GM19240 (cell line): Measurements from ENCODE around the genes H3C6 and BTN1A1.

- RRBS, result no CpG with 5 or more reads among the region's 2 CpGs
Observed at GRCh38 chr6:25913699-25914116, 16.8 kb downstream of the SLC17A2 start.

GRCh38 chr6:25927565-25928458 is 2.7 kb downstream of the SLC17A2 start:
- RRBS, result no CpG with 5 or more reads among the region's 3 CpGs

DNA sequence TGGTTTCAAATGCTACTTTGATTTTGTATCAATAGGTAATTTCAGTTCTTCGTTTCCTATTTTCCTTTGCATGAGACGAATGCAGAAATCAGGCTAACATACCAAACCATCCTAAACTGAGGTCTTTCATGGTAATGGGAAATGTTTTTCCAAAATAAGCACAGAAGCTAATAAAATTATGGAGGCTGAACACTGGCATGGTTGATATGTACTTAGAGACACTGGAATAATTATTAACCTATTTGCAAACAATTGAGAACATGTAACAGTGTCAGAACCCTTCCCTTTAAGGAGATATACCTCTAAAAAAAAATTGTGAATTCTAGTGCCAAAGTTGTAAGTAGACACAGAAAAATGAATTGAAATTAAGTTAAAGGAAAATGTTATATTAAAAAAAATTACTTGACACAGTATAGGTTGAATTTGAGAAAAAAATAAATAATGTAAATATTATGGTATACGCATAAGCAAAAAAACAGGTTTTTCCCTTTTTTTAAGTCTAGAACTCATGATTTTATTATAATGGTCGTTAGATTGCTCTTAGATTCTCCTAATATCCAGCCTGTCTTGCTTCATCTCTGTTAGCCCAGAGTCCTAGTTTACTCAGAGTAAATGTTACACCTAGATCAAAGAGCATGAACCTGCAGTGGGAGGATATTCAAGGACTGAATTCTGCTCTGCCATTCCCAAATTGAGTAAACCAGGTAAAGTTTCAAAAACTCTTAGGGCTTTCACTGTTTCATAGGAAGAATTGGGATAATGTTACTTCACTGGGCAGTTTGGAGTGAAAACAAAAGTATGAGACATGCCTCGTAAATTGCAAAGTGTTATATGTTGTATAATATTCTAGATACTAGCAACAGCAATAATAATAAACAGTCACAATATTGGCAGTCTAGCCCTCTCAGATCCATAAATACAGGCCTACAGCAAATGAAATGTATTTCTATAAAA is 1.7 kb downstream of the SLC17A2 start:
- RRBS, result no CpG with 5 or more reads among the region's 5 CpGs

DNA sequence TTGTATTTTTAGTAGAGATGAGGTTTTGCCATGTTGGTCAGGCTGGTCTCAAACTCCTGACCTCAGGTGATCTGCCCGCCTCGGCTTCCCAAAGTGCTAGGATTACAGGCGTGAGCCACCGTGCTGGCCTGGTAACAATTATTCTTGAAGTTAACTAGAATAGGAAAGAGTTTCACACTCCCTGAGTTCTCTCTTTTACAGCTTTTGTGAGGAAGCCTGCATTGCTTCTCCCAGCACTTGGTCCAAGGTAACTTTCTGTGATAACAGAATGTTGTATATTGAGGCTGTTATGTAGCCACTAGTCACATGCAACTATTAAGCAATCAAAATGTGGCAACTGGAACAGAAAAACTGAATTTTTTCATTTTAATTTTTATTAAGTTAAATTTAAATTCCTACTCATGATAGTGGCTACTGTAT is 2.4 kb downstream of the TRIM38 start:
- RRBS, result no CpG with 5 or more reads among the region's 4 CpGs

DNA sequence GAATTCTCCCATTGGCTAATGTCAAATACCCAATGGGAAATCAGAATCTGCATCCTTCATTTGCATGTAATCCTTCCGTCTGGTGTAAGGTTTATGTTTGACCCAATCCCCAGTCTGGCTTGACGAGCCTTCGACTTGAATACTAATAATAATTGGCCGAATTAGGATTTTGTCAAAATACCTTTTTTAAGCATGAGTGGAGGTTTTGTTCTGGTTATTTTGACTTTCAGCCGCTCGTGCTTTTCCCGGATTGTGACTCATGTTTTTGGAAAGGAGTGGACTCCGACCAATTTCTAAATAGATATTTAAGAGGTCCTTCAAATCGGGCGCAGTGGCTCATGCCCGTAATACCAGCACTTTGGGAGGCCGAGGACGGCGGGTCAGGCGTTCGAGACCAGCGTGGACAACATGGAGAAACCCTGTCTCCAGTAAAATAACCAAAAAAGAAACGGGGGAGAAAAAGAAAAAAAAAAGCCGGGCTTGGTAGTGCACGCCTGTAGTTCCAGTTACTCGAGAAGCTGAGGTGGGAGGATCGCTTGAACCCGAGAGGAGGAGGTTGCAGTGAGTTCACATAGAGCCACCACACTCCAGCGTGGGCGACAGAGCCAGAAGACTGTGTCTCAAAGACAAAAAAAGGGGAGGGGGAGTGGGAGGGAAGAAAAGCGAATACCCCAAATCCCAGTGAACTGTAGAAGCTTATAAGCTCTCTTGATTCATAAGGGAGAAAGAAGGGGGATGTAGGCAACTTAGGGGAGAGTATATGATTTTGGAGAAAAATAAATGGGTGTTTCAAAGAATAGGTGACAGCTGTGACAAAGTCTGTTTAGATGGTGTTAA is 471 bp upstream of the H2AC4 start:
- RRBS, result no CpG with 5 or more reads among the region's 26 CpGs

DNA sequence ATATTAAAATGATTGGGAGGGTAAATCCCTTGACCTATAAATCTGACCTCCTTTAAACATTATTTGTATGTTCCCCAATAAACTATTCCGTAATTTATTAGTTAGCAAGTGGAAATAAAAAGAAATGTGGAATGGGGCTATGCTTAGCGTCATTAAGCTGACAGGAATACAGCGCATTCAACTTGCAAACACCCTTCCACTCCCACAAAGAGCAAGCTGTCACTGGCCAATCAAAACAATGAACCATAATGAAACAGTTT is 251 bp upstream of the H4C3 start:
- RRBS, result no CpG with 5 or more reads among the region's 3 CpGs

DNA sequence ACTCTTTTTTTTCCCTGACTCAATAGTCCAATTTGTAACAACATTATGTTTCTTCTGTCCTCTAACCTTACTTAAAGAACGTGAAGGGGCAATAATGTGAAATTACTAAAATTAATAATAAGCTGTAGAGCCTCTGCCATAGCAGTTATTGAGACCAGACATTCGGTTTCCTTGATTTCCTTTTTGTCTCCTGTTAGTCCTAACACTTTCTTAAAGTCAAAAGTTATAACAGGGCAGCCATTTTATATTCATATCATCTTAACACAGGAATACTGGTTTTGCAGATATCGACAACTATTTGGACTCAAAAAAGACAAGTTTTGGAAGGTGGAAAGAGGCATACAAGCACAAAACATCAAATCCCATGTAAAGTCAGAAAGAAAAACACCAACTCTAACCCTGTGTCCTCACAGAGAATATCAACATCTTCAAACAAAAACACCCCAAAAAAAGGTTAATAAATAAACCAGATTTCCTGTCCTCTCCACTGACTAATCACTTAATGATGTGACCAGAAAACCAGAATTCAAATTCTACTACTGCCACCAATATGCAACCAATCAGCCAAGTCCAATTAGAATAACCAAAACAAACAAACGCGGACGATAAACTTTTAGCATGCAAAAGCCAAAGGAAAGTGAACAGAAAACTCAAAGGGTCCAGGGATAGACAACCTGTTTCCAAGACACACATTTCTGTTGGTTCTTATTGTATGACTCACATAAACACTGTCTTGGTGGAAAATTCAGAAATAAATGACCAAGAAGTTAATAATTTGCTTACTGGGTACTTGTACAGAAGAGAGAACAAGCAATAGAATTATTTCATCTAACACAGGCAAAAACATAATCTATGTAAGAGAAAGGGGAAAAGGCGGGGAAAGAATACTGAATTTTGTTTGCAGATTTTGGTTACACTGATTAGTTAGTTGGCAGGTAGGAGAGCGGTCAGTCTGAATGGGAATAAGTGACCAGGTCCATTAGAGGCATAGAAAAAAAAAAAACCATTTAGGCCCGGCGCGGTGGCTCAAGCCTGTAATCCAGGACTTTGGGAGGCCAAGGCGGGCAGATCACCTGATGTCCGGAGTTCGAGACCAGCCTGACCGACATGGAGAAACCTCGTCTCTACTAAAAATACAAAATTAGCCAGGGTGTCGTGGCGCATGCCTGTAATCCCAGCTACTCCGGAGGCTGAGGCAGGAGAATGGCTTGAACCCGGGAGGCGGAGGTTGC is 2.5 kb downstream of the H2BC4 start:
- RRBS, result no CpG with 5 or more reads among the region's 21 CpGs

DNA sequence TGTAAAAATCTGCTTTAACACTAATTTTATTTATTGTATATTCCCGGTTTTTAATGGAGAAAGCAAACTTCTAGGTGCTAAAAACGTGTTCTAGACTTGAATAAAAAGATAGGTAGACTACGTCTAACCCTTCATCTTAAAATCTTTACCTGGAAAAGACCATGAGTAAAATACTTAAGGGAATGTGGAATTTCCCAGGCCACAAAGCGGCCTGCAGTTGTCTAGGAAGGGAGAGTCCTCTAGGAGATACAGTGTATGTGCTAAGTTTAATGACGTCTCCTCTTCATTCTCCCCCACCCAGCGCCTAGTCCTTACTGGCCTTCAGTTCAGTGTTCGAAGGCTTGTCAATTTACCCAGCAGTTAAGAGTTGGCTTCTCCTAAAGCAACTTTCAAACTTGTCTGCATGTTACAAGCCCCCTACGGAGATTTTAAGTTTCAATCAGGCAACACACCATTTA is 1.4 kb downstream of the H2BC4 start:
- RRBS, result no CpG with 5 or more reads among the region's 8 CpGs

DNA sequence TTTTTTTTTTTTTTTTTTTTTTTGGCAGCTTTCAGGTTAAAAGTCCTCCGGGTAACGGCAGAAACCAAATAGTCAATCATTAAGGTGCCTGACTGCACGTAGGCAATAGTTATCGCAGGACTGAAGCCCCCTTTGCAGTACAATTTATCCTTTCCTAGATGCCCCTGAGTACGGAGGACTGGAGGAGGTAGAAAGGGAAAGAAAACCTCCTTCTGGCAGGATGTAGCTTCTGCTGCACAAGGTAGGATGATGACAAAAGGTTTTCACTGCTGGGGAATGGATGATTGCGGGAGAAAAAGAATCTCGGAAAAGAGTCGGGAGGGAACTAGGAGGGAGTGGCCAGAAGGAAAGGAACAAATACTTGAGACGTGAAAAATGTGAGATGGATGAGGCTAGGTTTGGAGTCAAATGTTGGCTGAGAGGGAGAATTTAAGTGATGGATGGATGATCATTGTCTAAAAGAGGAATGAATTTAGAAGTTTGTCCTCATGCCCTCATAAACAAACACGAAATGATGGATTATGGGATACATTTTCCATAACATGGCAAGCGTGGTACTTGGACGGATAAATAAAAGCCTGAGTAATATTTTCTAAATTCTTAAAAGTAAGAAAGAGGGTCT is 1.4 kb downstream of the H2BC5 start:
- RRBS, result no CpG with 5 or more reads among the region's 12 CpGs

DNA sequence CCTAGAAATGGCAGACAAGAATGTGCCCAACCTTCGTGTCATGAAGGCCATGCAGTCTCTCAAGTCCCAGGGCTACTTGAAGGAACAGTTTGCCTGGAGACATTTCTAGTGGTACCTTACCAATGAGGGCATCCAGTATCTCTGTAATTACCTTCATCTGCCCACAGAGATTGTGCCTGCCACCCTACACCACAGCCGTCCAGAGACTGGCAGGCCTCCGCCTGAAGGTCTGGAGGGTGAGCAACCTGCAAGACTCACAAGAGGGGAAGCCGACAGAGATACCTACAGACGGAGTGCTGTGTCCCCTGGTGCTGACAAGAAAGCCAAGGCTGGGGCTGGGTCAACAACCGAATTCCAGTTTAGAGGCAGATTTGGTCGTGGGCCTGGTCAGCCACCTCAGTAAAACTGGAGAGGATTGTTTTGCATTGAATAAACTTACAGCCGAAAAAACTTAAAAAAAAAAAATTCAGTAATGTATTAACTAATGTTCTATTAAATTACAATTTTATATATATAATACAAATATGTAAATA is 2.1 kb upstream of the H4C5 start:
- RRBS, result no CpG with 5 or more reads among the region's 8 CpGs

DNA sequence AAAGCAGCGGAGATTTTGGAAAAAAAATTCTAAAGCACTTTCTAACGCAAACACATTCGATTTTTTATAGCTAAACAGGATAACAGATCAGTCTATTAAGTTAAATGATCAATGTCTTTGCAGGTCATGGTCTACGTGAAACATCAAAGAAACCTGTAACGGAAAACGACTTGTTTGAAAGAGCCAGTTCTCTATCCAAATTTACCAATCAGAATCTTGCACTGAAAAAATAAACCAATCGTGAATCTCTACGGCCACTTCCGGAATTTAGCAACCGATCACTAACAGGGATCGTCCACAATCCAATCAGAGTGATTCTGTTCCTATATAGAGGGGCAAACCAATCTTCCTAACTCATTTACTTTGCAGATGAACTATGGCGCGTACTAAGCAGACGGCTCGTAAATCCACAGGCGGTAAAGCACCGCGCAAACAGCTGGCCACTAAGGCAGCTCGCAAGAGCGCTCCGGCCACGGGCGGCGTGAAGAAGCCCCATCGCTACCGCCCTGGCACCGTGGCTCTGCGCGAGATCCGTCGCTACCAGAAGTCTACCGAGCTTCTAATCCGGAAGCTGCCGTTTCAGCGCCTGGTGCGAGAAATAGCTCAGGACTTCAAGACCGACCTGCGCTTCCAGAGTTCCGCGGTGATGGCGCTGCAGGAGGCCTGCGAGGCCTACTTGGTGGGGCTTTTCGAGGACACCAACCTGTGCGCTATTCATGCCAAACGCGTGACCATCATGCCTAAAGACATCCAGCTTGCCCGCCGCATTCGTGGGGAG is at the start of gene H3C6:
H3C6 (plus strand) TSS at position 357 of the 778 bp plus-strand sequence.
- RRBS, result no CpG with 5 or more reads among the region's 49 CpGs

DNA sequence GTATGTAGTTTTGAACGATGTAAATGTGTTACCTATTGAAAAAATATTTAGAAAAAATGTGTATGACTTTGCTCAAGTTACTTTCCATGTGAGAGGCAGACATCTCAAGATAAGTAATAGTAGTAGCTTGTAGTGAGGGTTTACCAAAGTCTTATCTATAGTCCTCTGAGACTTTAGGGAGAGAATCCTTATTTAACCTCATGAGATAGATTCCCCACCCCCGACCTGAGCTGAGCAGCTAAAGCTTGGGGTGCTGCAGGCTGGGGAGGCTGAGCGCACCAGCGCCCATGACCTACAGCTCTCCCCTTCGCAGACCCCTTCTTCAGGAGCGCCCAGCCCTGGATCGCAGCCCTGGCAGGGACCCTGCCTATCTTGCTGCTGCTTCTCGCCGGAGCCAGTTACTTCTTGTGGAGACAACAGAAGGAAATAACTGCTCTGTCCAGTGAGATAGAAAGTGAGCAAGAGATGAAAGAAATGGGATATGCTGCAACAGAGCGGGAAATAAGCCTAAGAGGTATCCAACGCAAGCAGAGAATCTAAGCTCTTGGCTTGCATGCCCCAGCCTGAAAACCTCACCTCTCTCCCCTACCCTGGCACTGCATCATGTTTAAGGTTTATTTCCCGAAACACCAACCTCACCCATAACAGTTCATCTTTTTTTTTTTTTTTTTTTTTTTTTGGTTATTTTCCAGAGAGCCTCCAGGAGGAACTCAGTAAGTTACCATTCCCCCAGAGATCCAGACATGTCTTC is 7.8 kb downstream of the BTN3A2 start:
- RRBS, result no CpG with 5 or more reads among the region's 12 CpGs

GRCh38 chr6:26439394-26439593 is 1.0 kb upstream of the BTN3A3 start:
- RRBS, result no CpG with 5 or more reads among the region's 1 CpG

GRCh38 chr6:26458486-26458922 is 749 bp downstream of the BTN2A1 start:
- RRBS, result no CpG with 5 or more reads among the region's 4 CpGs

- RRBS, result no CpG with 5 or more reads among the region's 2 CpGs
Observed at GRCh38 chr6:26499958-26500379, at the start of gene BTN1A1. Gene BTN1A1, plus strand, starts transcription at chr6:26500303.

GRCh38 chr6:26520900-26521436 is 17.2 kb upstream of the HMGN4 start:
- RRBS, result no CpG with 5 or more reads among the region's 39 CpGs

DNA sequence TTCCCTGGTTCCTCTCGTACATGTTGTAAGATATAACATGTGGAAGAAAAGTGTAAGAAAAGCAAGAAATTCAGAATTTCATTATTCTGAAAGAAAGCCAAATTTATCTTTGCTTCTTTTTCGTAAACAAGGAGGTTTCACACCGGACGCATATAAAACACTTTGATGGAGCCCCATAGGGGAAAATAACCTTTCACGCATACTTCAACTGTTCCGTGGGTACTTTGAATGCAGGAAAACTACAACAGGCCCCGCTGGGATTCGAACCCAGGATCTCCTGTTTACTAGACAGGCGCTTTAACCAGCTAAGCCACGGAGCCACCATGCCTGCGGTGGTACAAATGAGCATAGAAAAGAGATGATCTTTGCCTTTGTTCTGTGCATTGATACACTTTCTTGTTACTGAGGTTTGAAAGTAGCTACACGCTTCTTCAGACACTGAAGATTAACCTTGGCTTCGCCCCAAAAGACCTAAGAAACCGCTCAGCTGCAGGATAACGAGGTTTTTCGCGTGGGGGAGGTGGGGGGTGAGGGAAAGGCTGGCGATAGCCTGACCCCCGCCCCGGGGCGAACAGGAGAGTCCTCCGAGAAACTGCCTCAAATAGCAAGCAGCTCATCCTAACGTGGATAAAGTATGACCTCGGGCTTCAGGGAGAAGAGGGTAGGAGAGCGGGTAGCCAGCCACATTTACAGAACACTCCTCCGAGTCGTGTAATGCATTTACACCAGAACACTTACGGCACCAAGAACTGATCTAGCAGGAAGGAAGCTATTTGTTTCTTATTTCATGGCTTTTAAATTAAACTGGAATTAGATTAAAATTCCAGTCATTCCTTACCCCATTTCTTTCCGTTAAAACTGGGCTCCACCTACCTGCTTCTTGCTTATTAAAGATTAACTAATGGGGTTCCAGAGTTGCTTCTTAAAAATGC is 5.2 kb upstream of the HMGN4 start:
- RRBS, result no CpG with 5 or more reads among the region's 29 CpGs

DNA sequence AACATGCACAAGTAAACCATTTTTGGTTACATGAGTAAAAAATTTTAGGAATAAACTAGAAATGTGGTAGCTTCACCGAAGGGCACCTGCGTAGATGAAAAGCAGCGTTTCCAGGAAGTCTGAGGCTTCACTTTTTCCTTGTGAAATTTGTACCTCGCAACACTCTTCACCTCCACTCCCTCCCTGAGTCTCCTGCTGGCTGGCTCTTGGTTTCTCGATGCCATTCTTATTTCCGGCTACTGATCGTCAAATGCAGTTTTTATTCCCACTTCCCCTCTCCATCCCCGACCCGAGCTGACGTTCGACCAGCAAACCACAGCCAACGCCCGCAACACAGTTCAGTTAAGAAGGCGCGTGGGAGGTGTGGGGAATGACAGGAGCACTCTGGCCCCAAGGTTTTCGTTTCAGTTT is 19.5 kb upstream of the ABT1 start:
- RRBS, result no CpG with 5 or more reads among the region's 16 CpGs